Ascending aorta (tissue), 1 donor: ENCODE data around the gene GET4.

GRCh38 chr7:65631-65981, 126.8 kb upstream of the FAM20C start:
- PRO-cap = no peak

DNA sequence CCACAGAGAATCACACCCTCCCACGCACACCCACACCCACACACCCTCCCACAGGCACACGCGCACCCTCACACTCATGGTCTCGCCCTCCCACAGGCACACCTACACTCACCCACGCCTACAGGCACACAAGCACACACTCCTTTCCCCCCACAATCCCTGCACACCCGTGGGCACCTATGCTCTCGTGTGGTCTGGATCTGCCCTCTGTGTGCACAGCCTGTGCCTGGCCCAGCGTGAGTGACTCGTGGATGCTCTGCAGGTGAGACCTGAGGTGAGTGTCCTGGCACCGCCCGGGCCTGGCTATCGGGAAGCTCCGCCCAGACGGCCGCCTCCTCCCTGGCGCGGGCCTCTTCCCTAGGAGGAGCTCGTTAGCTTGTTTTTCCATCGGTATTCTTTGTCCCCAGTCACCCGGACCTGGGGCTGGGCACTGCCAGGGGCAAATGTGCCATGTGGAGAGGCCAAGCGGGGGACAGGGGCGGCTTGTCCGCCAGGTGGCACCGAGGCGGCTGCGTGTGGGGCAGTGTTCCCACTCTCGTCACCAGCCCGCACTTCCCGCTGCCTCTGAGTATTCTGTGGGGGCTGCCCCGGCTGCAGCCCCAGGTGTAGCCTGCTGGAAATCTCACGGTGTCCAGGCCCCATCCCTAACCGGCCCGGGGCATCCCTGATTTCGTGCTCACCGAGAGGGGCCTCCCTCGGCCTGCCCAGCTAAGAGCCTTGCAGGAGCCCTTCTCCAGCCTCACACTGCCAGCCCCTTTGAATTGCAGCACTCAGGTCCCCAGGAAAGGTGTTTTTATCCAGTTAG, 110.1 kb upstream of the FAM20C start:
- PRO-cap = no peak

DNA sequence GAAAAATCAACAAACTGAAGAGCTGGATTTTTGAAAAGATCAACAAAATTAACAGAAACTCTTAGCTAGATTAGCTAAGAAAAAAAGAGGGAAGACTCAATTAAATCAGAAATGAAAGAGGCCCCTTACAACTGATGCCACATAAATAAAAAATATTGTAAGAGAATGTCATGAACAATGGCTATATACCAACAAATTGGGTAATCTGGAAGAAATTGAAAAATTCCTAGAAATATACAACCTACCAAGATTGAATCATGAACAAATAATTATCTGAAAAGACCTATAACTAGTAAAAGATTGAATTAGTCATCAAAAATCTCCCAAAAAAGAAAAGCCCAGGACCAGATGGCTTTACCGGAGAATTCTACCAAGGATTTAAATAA, 92.0 kb upstream of the FAM20C start:
- PRO-cap = no peak

DNA sequence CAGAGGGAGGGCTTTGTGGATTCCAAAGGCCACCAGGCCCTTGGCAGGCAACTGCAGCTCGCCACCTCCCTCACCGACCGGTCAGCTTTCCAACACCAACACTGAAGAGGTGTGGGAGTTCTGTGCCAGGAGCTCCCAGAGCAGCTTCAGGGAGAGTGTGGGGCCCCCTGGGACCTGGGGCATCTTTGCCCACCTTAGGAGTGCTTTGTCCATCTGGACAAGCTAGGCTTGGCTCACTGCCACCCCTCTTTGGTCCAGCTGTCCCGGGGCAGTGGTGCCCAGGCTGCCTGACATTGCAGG, 5.2 kb downstream of the FAM20C start:
- PRO-cap = no peak

GRCh38 chr7:240036-241290, 48.1 kb downstream of the FAM20C start:
- PRO-cap = no peak

DNA sequence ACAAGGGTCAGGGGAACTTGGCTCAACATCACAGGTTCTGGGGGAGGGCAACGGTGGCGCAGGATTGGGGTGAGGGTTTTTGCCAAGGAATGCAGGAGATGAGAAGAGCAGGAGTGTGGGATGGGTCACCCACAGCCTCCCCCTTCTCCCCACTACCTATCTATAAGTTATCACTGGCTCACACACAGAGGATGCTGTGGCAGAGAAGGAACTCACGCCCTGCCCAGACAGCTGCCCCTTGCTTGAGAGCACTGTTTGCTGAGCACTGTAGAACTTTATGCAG, 29.5 kb downstream of the FOXL3 start:
- PRO-cap = no peak

DNA sequence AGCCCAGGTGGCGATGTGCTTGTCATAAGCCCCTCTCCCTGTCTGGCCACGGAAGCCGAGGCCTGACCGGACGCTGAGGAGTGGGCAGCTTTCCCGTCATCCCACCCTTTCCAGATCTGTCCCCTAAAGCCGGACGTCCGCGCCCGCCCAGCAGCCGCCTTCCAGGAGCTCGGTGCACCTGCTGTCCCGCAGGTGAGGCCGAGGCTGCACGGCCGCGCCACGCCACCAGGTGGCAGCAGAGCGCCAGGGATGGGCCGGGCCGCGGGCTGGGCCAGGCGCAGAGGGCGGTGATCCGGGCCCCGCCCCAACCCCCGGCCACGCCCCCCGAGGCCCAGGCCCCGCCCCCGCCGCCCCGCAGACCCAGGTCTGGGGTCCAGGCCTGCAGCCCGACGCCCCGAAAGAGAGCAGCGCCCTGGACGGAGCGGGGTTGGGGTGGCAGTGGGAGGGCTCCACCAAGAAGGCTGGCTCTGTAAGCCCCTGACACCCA, 32.1 kb downstream of the FOXL3 start:
- PRO-cap = no peak

DNA sequence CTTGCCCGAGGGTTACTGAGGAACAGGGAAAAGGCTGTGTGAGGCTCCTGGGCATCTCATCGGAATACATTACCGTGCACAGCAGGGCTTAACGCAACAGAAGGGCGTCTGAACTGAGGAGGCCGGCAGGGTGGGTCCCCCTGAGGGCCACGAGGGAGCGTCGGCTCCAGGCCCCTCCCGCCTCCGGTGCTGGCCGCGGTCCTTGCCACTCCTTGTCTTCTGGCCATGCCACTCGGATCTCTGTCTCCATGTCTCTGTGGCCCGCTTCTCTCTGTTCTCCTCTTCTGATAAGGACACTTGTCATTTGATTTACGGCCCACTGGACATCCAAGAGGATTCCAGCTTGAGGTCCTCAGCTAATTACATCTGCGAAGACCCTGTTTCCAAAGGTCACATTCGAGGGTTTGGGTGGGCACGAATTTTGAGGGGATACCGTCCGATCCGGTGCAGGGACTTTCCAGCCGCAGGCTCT, 50.7 kb downstream of the FOXL3 start:
- PRO-cap = no peak

DNA sequence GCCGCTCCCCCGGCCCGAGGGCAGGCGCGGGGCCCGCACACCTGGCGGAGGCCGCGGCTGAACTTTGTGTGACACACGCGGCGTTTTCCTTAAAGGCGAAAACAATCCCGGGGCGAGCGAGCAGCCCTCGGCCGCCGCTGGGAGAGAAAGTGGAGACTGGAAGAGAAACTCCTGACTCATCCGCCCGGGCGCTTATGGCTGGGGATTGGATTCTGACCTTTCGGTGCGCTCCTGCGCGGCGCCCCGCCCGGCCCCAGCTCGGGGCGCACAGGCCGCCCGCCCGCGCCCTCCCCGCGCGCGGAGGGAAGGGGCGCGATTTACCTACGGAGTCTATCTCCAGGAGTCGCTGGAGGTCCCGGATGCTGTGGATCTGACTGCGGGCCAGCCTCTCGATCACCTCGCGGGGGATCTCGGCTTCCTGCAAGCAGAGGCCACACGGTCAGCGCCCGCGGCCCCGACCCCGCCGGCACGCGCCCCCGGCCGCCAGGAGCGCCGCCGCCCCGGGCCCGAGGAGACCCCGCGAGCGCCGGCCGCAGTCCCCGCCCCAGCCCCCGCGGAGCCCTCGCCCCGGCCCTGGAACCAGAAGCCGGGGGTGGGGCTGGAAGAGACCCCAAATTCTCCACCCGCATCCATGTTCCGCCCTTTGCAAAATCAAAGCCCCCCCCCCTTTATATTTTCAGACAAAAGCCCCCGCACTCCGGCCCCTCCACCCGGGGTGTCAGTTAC, 2.4 kb downstream of the PDGFA start:
- PRO-cap = unidirectional peak, minus-strand start at position 151 of the sequence

GRCh38 chr7:561419-562046, 41.9 kb upstream of the PDGFA start:
- PRO-cap = no peak

DNA sequence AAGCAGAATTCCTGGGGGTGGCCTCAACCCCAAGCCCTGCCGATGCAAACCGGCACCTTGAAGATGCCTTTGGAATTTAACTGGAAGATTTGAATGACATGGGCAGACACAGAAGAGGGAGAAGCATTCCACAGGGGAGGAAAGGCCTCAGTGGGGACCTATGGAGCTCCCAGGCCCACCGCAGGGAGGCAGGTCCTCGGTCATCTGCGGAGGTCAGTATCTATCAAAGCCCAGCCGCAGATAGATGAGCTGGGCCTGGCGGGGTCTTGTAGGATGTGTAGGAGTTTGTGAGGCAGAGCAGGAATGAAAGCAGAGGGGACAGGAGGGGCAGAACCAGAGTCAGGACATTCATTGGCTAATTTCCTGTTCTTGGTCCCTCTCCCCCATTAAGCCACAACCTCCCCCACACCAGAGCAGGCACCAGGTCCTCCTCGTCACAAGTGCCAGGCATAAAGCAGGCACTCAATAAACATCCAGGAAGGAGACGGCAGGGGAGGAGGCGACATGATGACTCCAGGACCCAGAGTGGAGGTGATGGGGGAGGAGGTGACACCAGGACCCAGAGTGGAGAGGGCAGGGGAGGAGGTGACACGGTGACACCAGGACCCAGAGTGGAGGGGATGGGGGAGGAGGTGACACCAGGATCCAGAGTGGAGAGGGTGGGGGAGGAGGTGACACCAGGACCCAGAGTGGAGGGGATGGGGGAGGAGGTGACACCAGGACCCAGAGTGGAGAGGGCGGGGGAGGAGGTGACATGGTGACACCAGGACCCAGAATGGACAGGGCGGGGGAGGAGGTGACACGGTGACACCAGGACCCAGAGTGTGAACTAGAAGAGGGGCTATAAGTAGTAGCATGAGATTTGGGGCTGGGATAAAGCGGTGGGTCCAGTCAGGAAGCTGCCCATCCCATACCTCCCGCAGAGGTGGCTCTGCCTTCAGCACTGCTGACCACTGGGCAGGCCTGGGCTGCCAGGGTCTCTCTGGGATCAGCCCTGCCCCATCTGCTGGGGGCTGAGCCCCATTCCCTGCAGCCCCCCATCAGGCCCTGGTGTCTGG, 83.8 kb upstream of the PDGFA start:
- PRO-cap = no peak

GRCh38 chr7:644804-645419, 81.6 kb upstream of the DNAAF5 start:
- PRO-cap = no peak

GRCh38 chr7:699054-699793, 27.3 kb upstream of the DNAAF5 start:
- PRO-cap = no peak

DNA sequence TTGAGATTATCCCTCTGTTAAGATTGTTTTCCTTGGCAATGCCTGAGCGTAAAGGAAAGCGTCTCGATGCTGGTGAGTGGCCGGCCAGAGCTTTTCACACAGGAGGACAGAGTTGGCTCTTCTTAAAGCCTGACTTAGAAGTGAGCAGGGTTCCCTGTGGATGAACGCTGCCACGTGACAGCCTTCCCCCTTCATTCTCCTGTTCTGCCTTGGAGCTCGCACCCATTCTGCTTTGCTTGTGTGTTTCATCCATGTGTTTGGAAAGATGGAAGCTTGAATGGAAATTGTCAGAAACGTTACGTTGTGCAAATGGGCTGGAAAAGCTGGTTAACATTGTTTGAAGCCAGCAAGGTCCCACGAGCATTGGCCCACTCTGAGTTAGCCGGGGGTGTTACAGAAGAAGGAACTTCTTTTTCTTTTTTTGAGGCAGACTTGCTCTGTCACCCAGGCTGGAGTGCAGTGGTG, 22.2 kb upstream of the PRKAR1B start:
- PRO-cap = no peak

- PRO-cap = no peak
Measured at GRCh38 chr7:826535-826951, 5.7 kb upstream of the SUN1 start.

DNA sequence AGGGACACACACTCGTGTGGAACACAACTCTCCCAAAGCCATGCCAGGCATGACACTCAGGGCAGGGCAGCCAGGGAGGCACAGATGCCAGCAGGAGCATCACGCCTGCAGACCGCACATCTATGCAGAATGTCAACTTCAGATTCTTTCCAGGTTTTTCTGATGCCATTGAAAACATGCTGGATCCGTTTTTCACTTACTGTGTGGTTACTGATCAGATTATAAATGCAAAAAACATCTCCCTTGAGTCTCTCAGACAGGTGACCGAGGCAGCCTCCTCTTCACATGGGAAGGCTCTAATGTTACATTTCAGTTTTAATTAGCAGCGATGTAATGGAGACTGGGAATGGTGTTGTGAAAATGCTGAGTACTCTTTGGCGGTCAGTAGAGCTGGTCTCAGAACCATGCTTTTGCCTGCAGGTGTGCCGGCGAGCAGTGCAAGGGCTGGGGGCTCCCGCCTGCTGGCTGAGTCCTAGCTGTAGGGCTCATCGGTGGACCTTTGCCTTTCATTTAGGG, 3.2 kb upstream of the SUN1 start:
- PRO-cap = no peak

- PRO-cap = no peak
Measured at GRCh38 chr7:857678-857978, 18.7 kb upstream of the GET4 start.

DNA sequence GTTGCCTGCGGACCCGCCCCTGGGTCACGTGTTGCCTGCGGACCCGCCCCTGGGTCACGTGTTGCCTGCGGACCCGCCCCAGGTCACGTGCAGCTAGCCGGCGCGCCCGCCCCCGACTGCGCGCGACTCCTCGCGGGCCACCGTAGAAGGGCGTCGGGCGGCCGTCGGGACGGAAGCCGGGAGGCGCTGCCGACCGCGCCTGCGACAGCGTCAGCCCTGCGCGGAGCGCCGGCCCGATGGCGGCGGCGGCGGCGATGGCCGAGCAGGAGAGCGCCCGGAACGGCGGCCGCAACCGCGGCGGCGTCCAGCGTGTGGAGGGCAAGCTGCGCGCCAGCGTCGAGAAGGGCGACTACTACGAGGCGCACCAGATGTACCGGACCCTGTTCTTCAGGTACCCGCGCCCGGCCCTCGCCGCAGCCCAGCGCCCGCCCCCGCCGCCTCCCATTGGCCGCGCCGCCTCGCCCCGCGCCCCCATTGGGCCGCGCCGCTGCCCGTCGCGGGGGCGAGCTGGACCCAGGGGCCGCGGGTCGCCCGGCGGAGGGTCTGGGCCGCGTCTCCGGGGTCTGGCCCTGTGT, at the start of gene GET4:
GET4 (plus strand) TSS at position 145 of the 575 bp plus-strand sequence.
- PRO-cap = bidirectional peak, plus-strand start at position 145 of the sequence, minus-strand start outside the sequence

DNA sequence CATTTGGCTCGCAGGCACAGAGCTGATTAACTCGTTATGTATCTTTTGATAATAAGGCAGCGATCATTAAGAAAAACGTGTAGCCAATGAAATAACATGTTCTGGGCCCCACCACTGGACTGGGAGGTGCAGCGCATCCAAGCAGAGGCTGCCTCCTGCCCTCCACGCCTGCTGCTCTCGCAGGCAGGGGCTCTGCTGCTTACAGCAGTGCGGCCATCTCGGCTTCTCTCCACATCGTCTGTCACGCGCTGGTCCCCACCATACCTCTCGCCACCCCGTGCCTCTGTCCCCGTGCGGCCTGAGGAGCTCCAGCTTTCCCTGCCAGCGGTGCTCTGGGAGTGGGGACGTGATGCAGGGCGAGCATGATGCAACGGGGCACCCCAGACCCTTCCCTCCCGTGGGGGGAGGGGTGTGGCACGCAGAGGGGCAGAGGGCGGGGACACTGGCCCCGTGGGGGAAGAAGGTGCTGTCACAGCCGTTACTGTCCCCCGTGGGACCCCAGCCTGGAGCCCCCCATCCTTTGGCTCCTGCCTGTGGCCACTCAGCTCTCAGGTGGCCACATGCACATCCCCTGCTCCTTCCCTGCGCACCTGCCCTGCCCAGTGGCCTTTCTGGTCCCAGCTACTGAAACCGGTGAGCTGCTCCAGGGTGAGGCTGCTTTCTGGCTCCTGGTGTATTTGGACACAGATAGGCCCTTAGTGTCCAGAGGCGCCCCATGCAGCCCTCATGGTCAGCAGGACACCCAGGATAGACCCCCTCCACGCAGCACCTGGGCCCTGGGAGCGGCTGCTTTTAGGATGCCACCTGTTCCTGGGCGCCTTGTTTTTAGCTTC, 9.0 kb downstream of the GET4 start:
- PRO-cap = no peak

DNA sequence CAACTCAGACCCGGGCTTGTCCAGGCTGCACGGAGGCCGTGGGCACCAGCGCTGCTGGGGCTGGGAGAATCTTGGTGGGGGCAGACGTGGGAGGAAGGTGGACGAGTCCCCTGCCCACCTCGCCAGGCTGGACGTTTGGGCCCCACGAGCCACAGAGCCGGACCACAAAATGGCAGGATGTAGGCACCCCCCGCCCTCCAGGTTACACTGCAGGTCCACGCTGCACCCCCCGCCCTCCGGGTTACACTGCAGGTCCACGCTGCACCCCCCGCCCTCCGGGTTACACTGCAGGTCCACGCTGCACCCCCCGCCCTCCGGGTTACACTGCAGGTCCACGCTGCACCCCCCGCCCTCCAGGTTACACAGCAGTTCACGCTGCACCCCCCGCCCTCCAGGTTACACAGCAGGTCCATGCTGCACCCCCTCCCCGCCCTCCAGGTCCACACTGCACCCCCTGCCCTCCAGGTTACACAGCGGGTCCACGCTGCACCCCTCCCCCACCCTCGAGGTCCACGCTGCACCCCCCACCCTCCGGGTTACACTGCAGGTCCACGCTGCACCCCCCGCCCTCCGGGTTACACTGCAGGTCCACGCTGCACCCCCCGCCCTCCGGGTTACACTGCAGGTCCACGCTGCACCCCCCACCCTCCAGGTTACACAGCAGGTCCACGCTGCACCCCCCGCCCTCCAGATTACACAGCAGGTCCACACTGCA, 30.5 kb downstream of the ADAP1 start:
- PRO-cap = no peak